ENCODE measurements around the gene TSKU.

GRCh38 chr11:75208930-75209831, 31.4 kb upstream of the TPBGL start:
- RRBS, result no CpG with 5 or more reads among the region's 5 CpGs

DNA sequence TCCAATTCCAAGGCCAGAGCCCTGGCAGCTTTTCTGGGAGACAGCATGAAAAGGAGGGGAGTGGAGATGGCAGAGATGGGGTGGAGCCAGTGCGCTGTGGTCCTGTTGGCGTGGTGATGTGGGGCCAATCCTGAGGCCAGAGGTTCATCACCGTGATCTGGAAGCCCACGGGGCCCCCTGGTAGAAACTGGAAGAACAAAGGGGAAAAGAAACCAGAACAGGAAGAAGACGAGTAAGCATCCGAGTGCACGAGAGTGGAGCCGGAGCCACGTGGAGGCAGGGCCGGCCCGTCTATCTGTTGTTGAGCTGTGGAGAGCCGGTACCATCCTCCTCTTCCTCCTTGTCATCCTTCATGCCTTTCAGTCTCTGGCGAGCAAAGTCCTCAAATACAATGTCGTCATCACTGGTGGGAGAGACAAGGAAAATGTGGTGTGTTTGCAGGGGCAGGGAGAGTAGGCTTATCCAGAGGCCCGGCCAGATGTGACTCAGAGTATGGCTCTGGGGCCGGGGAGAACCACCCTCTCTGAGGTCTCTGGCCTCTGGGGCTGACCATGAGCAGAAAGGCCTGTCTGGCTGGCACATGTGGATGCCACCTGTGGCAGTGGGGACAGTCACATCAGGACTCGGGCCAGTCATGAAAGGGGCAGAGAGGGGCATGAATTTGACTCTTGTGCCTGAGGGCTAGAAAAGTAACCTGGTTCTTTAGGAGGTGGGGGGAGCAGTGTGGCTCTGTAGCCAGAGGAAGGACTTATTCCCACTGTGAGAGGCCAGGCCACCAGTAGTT, 25.5 kb downstream of the TPBGL start:
- RRBS, result 77% methylated on average over 1 of the region's 17 CpGs

- RRBS, result no CpG with 5 or more reads among the region's 3 CpGs
Observed at GRCh38 chr11:75305618-75305868, 45.9 kb downstream of the ARRB1 start.

- RRBS, result no CpG with 5 or more reads among the region's 22 CpGs
Observed at GRCh38 chr11:75351001-75351383, 469 bp downstream of the ARRB1 start.

DNA sequence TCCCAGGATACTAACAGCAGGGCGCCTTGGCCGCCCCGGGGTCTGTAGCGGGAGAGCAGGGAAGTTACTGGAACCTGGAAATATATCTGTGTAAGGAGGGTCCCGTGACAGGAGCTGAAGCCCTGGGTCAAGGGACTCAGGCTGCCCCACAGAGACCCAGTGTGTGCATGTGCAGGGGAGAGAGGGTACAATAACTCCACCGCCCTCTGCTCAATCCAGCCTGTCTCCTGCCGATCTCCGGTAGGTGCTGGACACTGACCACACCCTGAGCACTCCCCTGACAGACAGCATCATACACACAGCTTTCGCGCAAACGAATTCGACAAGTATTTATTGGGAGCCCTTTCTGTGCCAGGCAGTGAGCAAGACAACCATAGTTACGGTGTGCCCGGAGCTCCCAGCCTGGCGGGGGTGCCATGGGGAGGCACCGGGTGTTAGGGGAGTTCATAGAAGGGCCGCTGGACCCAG, 2.0 kb downstream of the KLHL35 start:
- RRBS, result 34% methylated on average over 3 of the region's 17 CpGs

DNA sequence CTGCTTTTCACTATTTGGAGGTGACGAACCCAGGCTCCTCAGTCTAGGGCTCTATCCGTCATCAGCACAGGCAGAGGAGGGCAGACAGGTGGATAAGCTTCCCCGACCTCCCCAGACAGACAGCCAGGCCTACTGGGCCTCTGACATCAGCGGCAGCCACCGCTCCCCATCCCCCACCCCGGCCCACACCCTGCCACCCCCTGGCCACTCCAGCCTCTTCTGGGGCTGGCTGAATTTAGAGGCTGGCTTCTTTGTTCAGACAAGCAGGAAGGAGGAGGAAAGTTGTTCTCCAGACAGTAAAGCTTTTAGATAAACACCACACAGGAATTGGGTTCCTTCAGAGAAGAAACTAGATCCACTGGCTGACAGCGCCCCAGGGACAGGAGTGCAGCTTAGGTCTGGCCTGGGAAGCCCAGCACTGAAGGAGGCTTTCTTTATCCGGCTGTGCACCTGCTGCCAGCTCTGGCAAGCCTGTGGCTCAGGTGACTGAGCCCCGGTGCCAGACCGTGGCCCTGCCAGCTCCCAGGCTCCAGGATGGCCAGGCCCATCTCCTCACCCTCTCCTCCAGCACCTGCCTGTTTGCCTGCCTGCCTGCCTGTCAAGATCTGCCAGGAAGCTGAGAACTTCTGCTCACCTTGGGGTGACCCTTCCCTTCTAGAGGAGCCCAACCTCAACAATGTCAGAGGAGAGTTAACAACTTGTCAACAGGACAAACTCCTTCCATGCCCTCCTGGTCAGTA, 43.9 kb upstream of the KLHL35 start:
- RRBS, result 65% methylated on average over 2 of the region's 10 CpGs

- RRBS, result no CpG with 5 or more reads among the region's 11 CpGs
Observed at GRCh38 chr11:75490453-75491192, 35.1 kb downstream of the GDPD5 start.

GRCh38 chr11:75563663-75564614, 1.9 kb downstream of the SERPINH1 start:
- RRBS, result no CpG with 5 or more reads among the region's 11 CpGs

GRCh38 chr11:75634992-75635400, 33.8 kb downstream of the MAP6 start:
- RRBS, result no CpG with 5 or more reads among the region's 8 CpGs

DNA sequence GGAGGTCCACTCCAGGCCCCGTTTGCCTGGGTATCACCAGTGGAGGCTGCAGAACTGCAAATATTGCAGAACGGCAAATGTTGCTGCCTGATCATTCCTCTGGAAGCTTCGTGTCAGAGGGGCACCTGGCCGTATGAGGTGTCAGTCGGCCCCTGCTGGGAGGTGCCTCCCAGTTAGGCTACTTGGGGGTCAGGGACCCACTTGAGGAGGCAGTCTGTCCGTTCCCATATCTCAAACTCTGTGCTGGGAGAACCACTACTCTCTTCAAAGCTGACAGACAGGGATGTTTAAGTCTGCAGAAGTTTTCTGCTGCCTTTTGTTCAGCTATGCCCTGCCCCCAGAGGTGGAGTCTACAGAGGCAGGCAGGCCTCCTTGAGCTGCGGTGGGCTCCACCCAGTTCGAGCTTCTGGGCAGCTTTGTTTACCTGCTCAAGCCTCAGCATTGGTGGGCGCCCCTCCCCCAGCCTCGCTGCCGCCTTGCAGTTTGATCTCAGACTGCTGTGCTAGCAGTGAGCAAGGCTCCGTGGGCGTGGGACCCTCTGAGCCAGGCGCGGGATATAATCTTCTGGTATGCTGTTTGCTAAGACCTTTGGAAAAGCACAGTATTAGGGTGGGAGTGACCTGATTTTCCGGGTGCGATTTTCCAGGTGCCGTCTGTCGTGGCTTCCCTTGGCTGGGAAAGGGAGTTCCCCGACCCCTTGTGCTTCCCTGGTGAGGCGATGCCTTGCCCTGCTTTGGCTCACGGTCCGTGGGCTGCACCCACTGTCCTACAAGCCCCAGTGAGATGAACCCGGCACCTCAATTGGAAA, 164.3 kb downstream of the UVRAG start:
- RRBS, result no CpG with 5 or more reads among the region's 24 CpGs

DNA sequence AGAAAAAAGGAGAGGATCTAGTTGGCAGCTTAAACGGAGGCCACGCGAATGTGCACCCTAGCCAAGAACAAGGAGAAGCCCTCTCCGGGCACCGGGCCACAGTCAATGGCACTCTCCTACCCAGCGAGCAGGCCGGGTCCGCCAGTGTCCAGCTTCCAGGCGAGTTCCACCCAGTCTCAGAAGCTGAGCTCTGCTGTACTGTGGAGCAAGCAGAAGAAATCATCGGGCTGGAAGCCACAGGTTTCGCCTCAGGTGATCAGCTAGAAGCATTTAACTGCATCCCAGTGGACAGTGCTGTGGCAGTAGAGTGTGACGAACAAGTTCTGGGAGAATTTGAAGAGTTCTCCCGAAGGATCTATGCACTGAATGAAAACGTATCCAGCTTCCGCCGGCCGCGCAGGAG, 65.3 kb downstream of the WNT11 start:
- RRBS, result 32% methylated on average over 2 of the region's 18 CpGs

GRCh38 chr11:76234210-76234691, 27.9 kb upstream of the WNT11 start:
- RRBS, result no CpG with 5 or more reads among the region's 14 CpGs

DNA sequence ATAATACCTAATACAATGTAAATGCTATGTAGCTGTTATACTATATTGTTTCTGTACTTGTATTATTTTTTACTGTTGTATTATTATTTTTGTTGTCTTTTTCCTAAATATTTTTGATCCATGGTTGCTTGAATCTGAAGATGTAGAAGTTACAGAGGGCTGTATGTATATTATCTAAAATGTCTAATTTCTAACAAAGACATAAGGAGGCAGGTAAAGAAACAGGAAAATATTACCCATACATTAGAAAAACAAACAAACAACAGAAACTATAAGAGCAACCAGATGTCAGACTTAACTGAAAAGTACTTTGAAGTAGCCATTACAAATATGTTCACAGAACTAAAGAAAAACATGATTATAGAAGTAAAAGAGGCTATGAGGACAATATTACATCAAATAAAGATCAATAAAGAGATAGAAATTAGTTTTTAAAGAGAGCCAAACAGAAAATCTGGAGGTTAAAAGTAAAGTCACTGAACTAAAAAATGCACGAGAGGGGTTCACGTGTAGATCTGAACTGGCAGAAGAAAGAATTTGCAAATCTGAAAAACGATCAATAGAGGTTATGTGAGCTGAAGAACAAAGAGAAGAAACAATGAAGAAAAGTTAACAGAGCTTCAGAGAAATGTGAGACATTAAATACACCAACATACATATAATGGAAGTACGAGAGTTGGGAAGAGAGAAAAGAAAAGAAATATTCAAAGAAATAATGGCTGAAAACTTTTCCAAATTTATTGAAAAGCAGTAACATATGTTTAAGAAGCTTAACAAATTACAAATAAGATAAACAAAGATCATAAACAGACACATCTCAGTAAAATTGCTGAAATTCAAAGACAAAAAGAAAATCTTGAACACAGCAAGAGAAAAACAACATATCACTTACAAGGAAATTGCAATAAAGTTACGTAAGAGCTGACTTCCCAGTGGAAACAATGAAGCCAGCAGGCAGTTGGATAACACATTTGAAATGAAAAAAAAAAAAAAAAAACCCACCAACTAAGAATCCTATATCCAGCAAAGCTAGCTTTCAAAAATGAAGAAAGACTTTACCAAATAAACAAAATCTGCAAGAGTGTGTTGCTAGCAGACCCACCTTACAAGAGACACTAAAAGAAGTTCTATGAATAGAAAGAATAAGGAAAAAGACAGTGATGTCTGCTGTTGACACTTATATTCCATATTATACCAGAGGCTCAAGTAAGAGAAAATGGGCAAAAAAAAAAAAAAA, 56.7 kb downstream of the EMSY start:
- RRBS, result no CpG with 5 or more reads among the region's 5 CpGs

GRCh38 chr11:76642168-76642743, 28.3 kb downstream of the LRRC32 start:
- RRBS, result no CpG with 5 or more reads among the region's 10 CpGs

DNA sequence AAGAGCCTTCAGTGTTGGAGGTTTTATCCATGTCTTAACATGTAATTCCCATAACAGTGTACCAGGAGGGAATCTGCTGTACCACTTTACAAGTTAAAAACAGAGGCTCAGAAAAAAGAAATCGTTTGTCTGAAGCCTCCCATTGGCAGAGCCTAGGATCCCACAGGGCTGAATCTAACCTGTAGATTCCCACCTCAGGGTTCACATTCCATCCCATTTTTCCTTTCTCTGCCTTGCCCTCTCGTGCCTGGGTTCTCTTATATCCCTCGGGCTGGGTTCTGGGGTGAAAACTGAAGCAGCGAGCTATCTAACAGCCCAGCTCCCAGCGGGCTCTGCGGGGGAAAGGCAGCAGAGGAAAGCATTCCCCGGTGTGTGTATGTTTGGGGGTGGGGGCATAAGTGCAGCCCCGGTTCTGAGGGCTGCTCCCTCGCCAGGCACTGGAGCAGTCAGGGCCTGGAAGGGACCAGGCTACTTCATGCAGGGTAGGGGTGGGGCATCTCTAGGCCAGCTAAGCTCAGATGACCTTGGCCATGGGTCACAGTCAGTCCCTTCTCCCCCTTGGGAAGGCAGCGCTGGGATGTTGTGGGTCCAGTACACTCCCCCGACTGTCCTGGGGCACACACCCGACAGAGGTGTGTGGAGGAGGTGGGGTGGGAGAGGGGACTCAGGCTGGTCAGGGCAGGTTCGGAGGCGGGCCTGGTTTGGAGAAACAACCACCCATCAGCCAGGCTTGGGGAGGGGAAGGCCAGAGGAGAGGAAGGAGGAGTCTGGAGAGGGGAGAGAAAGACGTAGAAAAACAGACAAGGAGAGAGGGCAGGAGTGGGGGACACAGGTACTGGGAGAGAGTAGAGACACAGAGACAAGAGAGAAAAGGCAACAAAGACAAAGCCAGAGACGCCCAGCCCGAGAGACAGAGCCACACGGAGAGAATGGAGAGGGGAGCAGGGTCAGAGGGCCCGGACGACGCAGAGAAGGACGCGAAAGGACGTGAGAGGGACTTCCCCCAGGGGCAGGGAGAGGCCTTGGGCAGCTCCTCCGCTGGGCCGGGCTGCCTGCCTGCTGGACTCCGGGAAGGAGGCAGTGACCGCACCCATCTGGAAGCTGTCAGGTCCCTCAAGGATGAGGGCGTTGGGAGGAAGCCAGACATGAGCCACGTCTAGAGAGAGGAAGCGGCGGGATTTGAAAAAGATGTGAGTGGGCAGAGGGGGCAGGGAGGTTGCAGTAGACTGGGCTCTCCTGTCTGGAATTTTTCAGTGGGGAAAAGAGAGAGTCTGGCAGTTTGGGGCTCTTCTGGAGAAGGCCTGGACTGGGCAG, 30.8 kb upstream of the TSKU start:
- RRBS, result 52% methylated on average over 9 of the region's 32 CpGs

DNA sequence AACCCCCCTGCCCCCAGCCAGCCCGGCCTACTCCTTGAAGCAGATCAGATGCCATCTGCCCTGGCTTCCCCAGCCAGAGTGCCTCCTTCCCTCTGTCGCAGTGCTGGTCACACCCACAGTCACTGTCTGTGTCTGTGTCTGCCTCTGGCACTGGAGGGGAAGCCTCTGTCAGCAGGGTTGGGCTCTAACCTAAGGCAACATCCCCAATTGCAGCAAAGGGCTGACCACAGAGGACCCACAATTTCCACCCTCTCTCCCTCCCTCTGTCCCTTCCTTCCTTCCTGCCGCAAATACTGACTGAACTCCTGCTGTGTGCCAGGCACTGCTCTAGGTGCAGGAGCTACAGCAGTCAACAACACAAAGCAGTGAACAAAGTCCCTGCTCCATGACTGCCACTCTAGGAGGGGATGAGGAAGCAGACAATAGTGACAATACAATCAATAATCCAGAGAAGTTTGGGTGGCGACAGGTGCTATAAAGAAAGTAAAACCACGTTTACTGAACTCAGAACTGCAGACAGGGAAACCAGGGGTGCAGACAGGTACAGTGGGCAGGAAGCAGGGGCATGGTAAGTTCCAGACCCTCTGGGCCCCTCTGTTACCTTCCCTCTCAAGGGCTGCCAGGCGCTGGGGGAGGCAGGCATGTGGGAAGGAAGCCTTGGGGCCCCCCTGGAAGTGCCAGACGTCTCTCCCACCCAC, 14.5 kb upstream of the TSKU start:
- RRBS, result no CpG with 5 or more reads among the region's 7 CpGs

DNA sequence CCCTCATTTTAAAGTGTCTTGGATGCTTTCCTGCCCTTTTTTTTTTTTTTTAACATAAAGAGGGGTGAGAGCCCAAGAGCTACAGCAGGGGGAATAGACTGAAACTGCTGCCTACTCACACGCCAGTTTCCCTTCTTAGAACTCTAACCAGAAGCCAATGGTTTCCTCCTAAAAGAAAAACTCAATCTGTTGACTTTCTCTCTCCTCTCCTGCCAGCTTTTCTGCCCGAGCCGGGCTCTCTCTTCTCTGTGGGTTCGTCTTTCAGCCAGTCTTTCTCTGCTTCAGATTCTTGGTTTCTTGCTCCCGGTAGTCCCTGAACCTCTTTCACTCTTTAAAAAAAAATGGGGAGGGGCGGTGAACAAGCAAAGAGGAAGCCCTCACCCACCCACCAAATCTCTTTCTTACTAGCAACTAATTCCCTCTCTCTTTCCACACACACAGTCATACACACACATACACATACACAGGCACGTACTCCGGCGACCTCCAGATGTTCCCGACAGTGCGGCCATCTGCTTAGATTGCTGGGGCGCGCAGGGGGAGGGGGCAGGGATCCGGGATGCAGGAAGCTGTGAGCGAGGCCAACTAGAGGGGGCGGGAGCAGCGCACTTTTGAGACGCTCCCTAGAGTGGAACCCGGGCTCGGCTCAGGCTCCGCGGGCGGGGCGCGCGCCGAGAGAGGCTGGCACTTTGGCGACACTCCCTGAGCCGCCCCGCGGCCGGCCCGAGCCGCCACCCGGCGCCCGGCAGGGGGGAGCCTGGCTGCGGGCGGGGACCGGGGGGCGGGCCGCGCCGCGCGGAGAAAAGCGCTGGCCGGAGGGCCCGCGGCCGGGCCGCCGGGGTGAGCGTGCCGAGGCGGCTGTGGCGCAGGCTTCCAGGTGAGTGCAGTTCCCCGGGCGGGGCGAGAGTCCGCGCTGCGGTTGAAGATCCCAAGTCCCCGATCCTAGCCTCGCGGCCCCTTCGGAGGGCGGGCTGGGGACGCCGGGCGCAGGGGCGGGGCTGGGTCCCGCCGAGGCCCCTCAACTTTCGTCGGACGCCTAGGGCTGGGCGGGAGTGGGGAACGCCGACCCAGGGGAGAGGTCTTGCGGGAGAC, at the start of gene TSKU:
TSKU (plus strand) TSS at position 829 of the 1,092 bp plus-strand sequence.
- RRBS, result 2% methylated on average over 52 of the region's 81 CpGs

GRCh38 chr11:76797707-76798538, 14.8 kb downstream of the TSKU start:
- RRBS, result no CpG with 5 or more reads among the region's 13 CpGs

DNA sequence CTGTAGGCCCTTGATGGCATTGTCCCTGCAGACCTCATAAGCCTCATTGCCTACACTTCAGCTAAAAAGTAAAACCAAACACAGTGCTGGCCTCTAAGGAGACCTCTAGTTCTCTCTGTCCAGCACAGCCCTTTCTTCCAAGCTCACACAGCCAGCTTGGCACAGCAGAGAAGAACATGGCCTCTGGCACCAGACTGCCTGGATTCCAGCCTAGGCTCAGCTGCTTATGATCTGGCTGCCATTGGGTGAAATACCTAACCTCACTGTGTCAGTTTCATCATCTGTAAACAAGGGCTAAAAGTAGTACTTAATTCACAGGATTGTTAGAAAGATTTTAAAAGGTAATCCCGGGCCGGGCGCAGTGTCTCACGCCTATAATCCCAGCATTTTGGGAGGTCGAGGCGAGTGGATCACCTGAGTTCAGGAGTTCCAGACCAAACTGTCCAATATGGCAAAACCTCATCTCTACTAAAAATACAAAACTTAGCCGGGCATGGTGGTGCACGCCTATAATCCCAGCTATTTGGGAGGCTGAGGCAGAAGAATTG, 9.9 kb upstream of the ACER3 start:
- RRBS, result no CpG with 5 or more reads among the region's 8 CpGs

- RRBS, result no CpG with 5 or more reads among the region's 2 CpGs
Observed at GRCh38 chr11:76863070-76863549, 2.4 kb downstream of the ACER3 start.